Measurements from ENCODE around the genes SLC1A3, NIPBL and LIFR.

DNA sequence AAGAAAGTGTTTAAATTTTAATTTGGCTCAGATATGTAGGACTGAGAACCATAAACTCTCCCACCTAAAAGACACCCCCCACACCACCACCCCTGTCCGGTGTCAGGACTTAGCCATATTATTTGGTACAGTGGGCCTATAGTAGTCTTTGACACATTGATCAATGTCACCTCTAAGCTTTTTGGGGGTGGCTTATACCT is 59.1 kb downstream of the SPEF2 start:
- PRO-cap = no peak
- RAMPAGE, long total RNA, 2 experiments = no peak in any of the 2 experiments

DNA sequence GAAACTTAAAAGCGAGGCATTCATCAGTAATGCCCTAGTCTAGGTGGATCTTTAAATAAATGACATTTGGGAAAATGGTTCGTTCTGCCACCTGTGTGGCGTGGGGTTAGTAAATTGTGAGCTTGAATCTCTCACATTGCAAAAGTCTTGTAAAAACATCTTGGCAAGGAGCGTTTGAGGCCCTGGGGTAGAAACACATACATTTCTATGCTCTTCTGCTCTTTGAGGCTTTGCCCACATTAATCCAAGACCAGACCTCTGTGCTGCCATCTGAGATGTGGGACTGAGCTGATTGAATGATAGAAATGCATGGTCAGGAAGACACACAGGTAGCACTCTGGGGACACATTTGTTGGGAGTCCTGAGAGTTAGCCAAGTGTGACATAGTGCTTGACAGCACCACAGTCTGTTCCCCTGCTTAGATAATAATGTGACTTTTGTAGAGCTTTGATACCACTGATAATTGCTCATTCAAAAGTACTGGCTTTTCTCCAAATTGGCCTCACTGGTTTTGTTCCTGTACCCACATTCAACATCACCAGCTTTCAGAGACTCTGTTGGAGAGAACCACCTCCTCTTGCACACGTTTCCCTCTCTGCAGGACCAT is 52.7 kb upstream of the IL7R start:
- PRO-cap = no peak
- RAMPAGE, long total RNA, 2 experiments = no peak in any of the 2 experiments

- PRO-cap = unidirectional peak, minus-strand start at chr5:35854441
- RAMPAGE, long total RNA, 2 experiments = no peak in any of the 2 experiments
Measured at GRCh38 chr5:35853971-35854809, 2.5 kb upstream of the IL7R start.

- PRO-cap = no peak
- RAMPAGE, long total RNA, 2 experiments = no peak in any of the 2 experiments
Measured at GRCh38 chr5:36300479-36301071, 1.1 kb downstream of the RANBP3L start.

DNA sequence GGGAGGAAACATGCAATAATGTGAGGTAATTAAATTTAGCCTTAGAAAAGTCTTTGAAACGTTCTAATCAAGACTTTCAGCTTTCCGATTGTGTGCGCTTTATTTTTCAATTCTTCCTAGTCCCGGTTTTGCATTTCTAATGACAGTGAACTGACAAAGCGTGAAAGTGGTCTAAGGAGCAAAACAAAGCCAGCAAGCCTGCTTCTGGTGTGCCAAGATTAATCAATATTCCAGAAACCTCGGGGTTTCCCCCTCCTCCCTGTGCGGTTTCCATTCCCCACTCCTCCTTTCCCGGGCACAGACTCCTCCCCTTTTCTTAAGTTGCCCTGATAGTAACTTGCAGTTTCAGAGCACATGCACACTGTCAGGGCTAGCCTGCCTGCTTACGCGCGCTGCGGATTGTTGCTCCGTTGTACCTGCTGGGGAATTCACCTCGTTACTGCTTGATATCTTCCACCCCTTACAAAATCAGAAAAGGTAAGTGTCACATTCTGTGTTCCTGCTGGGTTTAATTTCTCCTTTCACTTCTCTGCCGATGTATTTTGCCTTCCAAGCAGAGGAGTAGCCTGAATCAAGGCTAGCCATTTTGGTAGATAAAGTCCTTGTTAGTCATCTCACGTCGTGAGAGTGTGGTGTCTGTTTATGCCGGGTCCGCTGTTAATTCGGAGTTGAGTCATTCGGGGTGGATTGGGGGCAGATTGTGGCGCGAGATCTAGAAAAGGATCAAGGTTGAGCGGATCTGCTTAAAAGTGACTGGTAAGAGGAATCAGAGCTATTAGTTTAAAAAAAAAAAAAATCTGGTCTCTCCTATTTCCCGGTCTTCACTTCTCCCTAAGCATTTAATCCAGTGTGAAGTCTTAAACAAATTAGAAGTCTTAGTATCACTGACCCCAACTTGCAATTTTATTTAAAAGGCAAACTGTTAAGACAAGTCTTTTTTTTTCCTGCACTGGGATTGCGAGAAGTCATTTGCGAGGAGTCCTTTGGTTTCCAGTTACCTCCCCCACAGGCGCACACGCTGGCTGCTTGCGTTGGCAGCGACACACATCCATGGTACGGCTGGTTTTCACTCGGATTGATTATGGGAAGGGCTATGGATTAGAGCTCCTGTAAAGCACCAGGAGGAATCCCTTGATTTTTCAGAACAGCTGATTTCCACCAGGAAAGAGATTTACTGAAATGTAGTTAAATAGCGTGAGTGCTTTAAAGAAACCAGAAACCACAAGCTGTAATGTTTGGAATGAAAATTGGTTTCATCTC is at the start of gene SLC1A3:
SLC1A3 (plus strand) TSS at position 348 of the 1,260 bp plus-strand sequence.
- PRO-cap = bidirectional peak, plus-strand start at position 359 of the sequence, minus-strand start at position 138 of the sequence; unidirectional peak, plus-strand start at position 1,014 of the sequence
- RAMPAGE, long total RNA, 2 experiments = start-site peak on the plus strand in 2 of 2 experiments, centred at positions 351 to 354 of the sequence, 310 to 340 reads per replicate

- PRO-cap = no peak
- RAMPAGE, long total RNA, 2 experiments = no peak in any of the 2 experiments
Measured at GRCh38 chr5:36670618-36671293, 64.3 kb downstream of the SLC1A3 start.

- PRO-cap = no peak
- RAMPAGE, long total RNA, 2 experiments = no peak in any of the 2 experiments
Measured at GRCh38 chr5:36739525-36740488, 133.4 kb downstream of the SLC1A3 start.

DNA sequence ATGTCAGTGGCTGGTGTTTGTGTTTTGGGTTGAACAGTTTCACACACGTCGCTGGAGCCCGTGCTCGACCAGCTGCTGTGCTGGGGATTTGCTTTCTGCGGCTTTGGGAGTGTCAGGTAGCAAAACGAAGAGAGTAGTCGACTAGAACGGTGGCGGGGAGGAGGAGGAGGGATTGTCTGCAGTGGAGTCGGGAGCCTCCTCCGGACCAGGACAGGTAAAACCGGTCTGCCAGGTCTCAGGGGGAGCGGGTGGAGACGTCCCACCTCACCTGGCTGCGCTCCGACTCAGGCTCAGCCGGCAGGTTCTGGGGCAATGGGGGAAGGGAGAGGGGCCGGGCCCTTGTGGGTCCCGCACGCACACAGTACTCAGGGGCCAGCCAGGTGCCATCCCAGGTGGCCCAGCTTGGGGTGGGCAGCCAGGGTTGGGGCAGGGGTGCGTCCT is 131.4 kb upstream of the NIPBL start:
- PRO-cap = no peak
- RAMPAGE, long total RNA, 2 experiments = no peak in any of the 2 experiments

DNA sequence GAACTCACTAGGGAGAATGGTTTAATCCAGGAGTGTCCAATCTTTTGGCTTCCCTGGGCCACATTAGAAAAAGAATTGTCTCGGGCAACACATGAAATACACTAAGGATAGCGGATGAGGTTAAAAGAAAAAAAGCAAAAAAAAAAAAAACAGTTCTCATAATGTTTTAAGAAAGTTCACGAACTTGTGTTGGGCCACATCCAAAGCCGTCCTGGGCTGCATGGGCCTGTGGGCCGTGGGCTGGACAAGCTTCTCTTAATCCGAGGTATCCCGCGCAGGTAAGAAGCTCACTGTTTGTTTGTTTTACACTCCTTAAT is 21.9 kb upstream of the NIPBL start:
- PRO-cap = no peak
- RAMPAGE, long total RNA, 2 experiments = no peak in any of the 2 experiments

GRCh38 chr5:36868811-36869304 is 7.7 kb upstream of the NIPBL start:
- PRO-cap = no peak
- RAMPAGE, long total RNA, 2 experiments = no peak in any of the 2 experiments

GRCh38 chr5:36876729-36877910 is at the start of gene NIPBL:
Gene NIPBL, plus strand, starts transcription at chr5:36876769.
- PRO-cap = bidirectional peak, plus-strand start at chr5:36876769, minus-strand start at chr5:36876694; unidirectional peak, plus-strand start at chr5:36877147; bidirectional peak, plus-strand start at chr5:36877501, minus-strand start at chr5:36877270; unidirectional peak, minus-strand start at chr5:36877534
- RAMPAGE, long total RNA, 2 experiments = start-site peak on the plus strand in 2 of 2 experiments, at chr5:36876830-36877149 at its widest, 19 to 135 reads per replicate

DNA sequence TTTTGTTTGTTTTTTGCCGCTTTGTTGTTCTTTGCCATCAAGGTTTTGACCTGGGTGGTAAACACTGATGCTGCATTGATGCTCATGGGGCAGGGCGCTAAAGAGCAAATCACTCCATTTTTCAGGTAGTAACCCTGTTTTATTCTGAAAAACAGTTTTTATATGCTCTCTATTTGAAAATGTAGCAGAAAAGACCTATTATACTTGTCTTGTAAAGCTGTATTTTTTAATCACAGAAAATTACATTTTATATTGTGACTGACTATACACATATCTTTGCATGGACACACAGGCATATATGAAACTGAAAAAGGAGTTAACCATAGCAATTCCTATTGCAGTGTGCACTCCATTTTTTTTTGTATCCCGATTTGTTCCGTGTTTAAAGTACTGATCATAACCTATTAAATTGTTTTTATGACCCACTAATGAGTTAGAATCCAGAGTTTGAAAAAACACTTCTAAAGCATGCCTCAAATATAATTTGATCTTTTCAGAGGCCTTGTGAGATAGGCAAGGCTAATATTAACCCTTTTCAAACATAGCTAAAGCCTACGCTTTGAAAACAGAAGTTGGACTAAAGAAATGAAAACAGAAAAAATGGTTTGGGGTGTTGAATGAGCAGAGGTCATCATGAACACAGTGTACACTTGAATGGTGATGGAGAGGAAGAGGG is 219.4 kb downstream of the GDNF start:
- PRO-cap = no peak
- RAMPAGE, long total RNA, 2 experiments = no peak in any of the 2 experiments

DNA sequence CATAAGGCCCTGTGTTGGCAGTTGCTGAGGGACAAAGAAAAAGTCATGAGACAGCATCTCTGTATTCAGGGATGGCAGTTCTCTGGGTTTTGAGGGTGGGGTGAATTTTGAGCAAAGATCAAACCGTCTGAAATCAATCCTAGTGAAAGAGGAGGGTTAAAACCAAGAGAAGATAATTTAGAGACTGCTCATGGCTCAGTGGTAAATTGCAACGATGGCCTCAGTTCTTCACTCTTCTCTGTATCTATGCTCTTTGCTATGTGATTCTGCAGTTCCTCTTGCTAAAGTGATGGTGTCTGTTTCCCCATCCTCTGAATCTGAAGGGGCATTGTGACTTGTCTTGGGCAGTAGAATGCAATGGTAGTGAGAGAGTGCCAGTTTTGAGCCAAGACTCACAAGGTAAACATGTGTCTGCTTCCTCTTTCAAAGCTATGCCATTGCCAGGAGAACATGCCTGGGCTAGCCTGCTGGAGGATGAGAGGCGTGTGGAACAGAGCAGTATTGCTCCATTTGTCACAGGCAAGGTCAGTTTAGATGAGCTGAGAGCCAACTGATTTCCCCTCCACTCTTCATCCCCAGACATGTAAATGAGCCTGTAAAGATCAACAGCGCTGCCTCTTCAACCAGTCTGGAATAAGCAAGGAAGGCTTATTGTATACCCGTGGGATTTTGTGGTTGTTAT is 7.9 kb upstream of the GDNF start:
- PRO-cap = no peak
- RAMPAGE, long total RNA, 2 experiments = no peak in any of the 2 experiments

- PRO-cap = no peak
- RAMPAGE, long total RNA, 2 experiments = no peak in any of the 2 experiments
Measured at GRCh38 chr5:38364873-38365415, 106.6 kb downstream of the EGFLAM start.

DNA sequence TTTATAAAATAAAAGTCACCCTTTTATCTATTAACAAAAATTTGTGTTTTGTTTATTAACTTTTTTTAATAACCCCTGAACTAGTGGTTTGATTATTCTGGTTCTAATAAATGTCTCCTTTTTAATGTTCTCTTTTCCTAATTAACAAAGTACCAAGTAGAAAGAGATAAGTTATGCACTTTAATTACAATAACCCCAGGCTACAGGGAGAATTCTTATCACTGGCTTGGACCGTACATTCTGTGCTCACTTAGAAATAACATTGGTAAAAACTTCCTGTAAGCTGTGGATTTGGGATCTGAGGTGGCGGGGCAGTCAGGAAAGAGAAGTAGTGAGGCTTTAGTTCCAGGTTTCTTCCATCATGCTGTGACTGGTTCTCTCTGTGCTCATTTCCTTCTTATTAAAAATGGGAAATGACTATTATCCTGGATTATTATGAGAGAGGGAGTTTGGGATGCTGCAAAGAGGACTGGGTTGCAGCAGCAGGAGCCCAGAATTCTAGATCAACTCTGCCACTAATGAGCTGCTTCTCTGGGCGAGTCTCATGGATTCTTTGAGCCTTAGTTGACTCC is 142.0 kb downstream of the EGFLAM start:
- PRO-cap = no peak
- RAMPAGE, long total RNA, 2 experiments = no peak in any of the 2 experiments

DNA sequence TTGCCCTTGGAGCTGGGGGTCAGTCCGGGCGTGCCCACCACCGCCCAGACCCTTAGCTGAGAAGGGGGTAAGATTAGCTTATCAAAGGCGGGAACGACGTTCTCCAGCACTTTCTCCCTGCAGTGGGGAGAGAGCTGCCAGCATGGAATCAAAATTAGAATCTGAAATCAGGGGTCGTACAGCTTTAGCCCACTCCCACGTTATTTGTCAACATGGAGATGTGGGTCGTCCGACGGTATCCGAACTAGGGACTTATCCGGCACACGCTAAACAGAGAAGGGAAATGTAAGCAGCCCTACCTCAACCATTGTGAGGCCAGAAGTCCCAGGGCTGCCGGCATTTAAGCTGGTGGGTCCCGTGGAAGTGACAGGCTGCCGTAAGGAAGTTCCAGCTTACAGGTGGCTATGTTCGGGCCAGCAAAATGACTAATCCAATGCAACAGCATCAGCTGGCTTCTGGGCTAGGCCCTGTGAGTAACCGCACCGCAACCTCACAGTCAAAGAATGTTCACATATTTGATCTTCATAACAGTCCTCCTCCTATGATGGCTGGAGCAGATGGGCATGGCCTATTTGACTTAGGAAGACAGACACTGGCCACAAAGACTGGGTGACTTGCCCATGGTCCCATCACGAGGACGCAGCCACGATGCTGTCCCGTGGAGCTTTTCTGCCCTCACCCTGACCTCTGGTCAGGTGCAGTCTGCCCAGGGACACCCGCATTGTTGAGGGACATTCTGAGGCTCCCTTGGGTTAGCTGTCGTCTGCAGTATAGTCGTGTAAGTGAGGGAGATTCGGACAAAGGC is 88.3 kb downstream of the LIFR start:
- PRO-cap = bidirectional peak, plus-strand start at position 525 of the sequence, minus-strand start at position 365 of the sequence
- RAMPAGE, long total RNA, 2 experiments = start-site peak on the minus strand in 2 of 2 experiments, centred at positions 428 to 435 of the sequence, 6 to 18 reads per replicate

DNA sequence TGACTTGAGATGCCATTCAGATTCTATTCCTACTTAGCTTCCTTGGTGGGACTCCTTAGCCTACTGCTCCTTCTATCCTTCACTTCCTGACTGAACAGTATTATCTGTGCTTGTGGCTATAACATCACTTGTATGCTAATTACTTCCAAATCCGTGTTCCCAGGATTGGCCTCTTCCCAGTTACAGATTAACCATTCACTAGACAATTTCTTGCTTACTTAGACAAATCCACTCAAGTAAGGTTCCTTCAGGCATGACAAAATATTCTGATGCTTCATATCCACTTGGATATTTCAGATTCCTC is 18.3 kb downstream of the LIFR start:
- PRO-cap = no peak
- RAMPAGE, long total RNA, 2 experiments = no peak in any of the 2 experiments

- PRO-cap = unidirectional peak, plus-strand start at chr5:38556092; bidirectional peak, plus-strand start at chr5:38556772, minus-strand start at chr5:38556646
- RAMPAGE, long total RNA, 2 experiments = no peak in any of the 2 experiments
Measured at GRCh38 chr5:38555638-38556725, at the start of gene LIFR. Gene LIFR, minus strand, starts transcription at chr5:38556646.

GRCh38 chr5:38660267-38660795 is 103.9 kb upstream of the LIFR start:
- PRO-cap = bidirectional peak, plus-strand start at chr5:38660564, minus-strand start at chr5:38660410
- RAMPAGE, long total RNA, 2 experiments = no peak in any of the 2 experiments

- PRO-cap = no peak
- RAMPAGE, long total RNA, 2 experiments = no peak in any of the 2 experiments
Measured at GRCh38 chr5:38800383-38800848, 45.4 kb upstream of the OSMR start.